ENCODE results near the genes DYNLT1, RSPH3 and SOD2.

DNA sequence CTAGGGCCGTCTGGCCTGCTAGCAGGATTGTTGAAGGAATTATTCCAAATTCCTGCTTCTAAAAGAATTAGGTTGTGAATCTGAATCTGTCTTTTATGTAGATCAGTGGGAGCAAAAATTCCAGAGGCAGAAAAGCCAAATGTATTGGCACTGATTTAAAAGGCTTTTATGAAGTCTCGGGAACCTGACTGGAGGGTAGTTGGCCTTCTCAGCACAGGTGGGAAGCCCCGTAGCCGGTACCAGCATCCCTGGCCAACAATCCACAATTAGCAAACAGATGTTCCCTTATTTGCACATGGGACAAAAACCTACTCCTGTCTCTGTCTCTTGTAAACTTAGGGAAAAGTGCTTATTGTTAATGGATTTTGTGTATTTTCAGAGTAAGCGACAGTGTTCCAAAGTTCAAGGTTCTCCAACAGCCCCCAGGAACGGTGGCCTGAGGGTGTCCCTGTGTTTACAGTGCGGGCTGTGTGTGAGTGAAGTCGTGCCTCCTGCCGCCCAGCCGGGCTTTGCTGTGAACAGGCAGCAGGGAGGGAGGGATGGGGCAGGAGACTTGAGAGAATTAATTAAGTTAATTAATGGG is 3.7 kb downstream of the SYNJ2 start:
- RAMPAGE, long total RNA, result no peak
- RRBS, result no CpG with 5 or more reads among the region's 10 CpGs

DNA sequence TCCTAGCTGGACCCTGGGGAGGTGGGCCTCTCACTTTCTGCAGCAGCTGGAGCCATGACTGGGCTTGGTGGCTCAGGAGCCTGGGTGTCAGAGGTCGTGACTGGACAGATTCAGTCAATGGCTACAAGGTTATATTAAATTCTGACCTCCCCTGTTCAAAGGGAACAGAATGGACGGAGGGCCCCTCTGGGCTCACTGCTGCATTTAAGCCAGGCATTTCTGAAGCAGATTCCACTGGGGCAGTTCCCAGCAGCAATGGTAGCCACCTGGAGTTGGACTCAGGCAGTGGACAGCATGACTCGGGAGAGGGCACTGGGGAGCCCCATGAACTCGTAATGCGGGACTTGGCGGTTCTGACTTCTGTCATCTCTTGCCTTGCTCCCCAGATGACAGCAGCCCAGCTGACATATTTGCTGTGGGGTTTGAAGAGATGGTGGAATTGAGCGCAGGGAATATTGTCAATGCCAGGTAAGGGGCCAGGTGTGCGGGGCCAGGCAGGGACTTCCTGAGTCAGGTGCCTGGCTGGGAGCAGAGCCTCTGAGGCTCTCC is 86.7 kb downstream of the SYNJ2 start:
- RAMPAGE, long total RNA, result no peak
- RRBS, result no CpG with 5 or more reads among the region's 8 CpGs

DNA sequence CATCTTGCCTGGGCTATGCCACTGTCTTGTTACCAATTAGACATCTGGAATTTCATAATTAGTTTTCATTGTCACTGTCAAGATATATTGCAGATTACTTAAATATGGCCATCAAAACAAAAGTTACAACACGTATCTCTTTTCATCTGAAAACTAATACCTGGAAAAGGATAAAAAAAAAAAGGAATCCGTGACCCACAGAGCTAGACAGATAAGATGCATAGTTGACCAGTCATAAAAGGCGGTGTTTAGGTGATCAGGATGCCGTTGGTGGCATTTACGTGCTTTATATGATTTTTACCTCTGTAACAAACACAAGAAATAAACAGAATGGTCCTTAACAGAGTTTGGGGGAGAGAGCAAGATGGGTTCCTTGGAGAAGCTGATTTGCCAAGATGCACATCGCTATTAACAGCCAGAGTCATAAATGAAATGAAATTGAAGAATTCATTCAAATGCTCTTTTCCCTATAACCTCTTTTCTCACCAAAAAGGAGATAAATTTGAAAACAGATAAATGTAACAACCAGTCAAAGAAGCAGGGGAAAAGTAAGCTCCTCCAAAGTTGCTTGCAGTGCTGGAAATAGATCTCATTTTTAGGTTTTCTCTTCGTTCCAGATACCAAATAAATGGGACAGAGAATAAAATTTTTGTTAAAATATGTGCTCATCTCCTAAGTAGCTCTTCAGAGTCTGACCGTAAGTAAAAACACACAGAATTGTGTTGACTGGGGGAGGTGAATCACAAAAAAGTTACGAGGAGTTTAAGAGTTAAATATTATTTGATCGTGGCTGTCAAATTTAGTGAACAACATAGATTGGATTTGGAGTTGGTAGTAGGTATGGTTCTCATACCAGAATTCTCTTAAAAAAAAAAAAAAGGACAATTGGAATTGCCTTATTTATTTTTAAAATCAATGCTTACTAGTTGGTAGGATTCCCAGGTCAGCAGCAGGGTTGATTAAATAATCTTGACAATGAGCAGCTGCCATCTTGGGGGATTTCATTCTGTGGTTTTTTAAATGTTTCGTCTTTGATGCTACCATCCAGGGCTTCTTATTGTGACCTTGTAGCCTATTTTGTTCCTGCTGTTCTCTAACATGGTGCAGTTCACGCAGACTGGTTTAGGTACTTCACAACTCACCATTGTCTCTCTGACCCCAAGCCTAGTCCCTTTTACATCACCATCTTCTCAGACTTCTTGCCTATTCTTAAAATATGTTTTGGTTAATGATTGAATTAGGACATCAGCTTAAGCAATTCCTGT is 70.0 kb downstream of the SERAC1 start:
- RAMPAGE, long total RNA, result no peak
- RRBS, result no CpG with 5 or more reads among the region's 12 CpGs

GRCh38 chr6:158568798-158569333 is 9.0 kb downstream of the TMEM181 start:
- RAMPAGE, long total RNA, result no peak
- RRBS, result no CpG with 5 or more reads among the region's 8 CpGs

DNA sequence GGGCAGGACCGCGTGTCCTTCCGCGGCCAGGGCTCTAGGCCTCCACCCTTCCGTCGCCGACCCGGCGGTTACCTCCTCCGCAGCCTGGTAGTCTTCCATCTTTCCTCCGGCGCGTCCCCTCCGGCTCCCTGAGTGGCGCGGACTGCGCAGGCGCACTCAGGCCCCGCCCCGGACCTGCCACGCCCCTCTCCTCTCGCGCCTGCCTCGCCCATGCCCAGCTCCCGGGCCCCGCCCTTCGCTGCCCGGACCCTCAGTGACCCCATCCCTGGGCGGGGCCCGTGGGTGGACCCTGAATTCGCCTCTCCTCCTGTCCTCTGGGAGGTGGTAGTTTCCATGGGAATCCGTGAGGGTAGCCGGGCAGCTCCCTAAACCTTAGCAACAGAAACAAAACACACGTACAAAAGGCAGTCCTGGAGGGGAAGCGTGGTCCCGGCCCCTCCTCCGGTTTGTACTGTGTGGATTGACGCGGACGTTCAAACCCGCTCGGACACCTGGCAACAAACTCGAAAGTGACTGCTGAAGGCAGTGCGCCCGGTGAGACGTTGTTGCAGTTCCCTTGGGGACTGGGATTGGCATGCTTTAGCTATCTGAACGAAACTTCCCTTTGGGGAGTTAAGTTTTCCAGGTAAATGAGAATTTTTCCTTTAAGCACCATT is at the start of gene DYNLT1:
Gene DYNLT1 (minus strand): TSS at position 134 of the 656 bp plus-strand sequence.
- RAMPAGE, long total RNA, result start-site peak on the minus strand centred at position 121 of the sequence, 28 bp wide, 1,041 and 249 reads in 2 replicates
- RRBS, result 1% methylated on average over 33 of the region's 47 CpGs

- RAMPAGE, long total RNA, result no peak
- RRBS, result no CpG with 5 or more reads among the region's 5 CpGs
Measured at GRCh38 chr6:158715858-158716306, 66.0 kb downstream of the SYTL3 start.

DNA sequence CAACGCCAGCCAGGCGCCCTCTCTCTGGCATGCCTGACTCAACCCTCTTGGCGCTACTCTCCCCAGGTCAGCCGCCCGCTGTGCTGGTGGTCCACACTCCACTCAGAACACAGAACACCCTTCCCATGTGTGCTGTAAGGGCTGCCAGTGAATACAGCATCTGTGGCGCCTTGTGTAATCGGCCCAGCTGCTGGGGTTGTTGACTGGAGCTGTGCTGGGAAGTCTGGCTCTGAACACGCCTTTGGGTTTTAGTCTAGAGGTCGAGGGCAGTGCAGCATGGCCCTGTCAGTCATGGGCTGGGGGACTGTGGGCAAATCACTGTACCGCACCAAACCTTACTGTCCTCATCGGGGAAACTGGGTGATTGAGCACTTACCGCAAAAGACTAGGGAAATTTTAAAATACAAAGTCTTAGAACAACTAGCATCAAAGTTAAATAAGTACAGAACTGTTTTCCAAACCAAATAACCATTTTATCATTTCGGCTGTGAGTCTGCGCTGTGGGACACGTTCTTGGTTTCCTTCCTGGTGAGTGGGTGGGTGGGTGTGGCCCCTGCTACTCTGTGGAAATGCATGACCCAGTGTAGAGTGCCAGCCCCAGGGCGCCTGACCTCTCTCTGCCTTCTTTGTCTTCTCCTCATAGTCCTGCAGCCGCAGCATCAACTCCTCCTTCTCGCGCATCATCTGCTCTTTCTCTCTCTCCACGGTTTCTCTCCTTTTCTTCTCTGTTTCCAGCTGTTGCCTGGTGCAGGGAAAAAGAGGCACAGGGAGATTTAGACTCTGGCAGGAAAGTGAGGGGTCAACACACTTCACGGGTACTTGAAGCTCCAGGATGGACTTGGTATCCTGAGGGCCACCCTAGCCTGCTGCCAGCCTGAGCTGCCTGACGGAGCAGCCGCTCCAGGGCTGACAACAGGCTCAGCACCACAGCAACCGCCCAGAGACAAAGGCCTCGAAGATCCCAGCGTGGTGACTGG is 48.7 kb downstream of the EZR start:
- RAMPAGE, long total RNA, result no peak
- RRBS, result no CpG with 5 or more reads among the region's 26 CpGs

DNA sequence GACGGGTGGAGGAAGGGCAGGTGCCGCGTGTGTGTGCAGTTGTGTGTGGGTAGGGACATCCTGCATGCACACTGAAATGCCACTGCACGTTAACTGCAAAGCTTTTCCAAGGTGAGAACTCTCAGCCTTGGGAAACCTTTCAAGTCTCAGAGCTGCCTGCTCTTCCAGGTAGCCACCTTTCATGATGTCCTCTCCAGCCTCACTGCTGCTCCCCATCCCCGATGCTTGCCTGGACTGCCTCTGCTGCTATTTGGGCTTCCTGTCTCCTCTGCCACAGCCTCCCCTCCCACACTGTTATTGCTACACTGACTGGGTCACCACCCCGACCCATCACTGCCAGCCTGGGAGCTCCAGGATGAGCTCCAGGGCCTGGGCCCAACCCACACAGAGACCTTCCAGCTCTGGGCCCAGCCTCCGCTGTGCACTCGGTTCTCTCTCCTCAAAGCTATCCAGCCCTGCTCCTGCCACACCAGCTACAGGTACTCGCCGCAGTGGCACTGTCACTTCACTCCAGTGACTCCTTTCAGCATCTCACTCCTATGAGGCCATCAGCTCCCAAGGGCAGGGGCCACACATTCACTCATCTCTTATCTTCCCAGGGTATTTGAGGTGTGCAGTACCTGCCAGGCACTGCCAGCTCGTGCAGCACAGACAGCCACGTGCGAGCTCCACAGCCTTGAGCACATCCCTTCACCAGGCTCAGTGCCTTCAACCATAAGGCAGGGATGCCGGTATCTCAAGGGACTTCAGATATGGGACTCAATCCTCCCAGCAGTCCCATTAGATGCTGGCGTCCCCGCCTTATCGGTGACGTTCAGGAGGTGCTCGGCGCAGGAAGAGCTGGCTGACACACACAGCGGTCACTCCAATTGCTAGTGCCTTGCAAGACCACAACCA is 47.3 kb downstream of the EZR start:
- RAMPAGE, long total RNA, result no peak
- RRBS, result no CpG with 5 or more reads among the region's 21 CpGs

DNA sequence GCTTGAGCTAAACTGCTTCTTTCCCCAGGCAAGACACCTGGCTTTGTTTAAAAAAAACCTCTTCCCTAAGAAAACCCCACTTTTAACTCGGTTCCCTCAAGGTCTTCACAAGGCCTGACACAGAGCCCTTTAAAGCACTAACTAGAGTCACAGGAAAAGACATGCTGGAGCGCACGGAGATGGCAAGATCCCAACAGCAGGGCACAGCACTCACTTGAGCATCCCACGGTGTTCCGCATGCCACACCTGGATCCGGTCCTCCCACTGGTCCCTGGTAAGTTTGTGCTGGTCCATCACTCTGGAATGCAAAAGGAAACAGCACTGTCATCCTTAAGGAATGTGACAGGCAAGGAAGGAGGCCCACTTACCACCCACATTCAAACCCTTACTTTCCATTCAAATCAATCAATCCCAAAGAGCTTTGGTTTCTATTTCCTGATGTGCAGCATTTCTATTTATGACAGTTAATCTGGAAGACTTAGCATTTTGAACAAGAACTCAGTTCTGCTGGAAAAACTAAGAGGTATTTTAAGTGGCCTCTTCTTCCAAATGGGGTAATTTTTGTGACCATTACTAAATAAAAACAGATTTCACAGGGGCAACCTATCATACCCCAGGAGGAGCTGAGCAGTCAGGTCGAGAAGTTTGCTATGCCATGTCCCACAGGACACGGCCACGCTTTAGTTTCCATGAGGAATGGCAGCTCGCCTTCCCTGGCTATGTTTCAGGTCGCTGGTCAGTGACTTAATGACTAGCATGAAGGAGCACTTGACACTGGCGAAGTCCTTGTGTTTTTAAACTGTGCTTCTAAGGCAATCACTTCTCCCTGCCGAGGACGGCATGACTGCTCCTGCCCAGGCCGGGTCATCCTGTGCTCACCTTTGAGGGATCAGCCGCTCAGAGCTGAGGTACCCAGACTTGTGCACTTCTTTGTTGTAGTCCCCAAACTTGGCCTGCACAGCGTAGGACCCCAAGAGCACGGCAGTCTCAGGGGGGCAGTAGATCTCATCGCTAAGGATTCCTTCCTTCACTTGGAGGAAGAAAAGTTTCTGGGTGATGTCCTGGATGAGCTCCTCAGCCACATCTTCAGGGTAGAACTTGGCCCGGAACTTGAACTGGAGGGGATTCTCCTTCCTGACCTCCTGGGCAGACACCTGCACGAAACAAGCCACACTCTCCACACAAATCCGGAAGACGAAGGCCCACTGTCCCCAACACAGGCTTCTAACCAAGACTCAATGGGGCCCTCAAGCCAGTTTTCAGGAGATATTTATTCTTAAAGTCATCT is 34.3 kb downstream of the EZR start:
- RAMPAGE, long total RNA, result no peak
- RRBS, result 80% methylated on average over 3 of the region's 23 CpGs

DNA sequence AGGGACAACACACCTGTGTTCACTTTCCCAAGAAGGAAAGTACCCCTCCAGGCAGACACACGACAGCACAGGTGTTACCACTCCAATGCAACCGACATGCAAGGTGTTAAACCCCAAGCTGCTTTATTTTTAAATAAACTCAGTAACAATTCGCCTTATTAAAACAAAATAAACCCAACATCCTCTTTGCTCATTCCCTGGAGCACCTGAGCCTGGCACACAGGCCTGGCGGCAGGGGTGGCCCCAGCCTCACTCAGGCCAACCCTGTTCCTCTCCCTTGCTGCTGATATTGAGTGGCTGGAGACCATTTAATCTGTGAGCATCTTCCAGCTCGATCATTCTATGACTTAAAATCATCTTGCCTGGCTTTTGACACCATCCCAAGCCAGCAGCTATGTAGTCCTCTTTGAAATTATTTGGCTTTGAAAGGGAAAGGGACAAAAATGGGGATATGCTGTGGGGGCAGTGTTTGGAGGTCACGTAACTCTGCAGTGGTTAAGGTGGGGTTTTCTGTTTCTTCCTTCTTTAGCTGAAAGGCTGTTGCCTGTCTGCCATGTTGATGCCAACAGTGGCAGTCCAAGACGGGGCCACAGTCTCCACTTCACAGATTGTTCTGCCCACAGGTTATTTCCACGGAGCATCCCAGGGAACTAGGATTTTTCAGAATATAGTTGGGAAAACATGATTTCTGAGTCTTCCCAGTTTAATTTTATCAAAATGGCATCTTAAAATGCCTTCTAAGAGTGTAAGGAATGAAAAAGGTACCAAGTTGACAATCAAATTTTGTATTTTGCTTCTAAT is 22.8 kb downstream of the EZR start:
- RAMPAGE, long total RNA, result no peak
- RRBS, result no CpG with 5 or more reads among the region's 8 CpGs

- RAMPAGE, long total RNA, result no peak
- RRBS, result no CpG with 5 or more reads among the region's 14 CpGs
Measured at GRCh38 chr6:158807479-158808776, 11.2 kb downstream of the EZR start.

- RAMPAGE, long total RNA, result no peak
- RRBS, result 2% methylated on average over 35 of the region's 79 CpGs
Measured at GRCh38 chr6:158869563-158870799, 50.8 kb upstream of the EZR start.

DNA sequence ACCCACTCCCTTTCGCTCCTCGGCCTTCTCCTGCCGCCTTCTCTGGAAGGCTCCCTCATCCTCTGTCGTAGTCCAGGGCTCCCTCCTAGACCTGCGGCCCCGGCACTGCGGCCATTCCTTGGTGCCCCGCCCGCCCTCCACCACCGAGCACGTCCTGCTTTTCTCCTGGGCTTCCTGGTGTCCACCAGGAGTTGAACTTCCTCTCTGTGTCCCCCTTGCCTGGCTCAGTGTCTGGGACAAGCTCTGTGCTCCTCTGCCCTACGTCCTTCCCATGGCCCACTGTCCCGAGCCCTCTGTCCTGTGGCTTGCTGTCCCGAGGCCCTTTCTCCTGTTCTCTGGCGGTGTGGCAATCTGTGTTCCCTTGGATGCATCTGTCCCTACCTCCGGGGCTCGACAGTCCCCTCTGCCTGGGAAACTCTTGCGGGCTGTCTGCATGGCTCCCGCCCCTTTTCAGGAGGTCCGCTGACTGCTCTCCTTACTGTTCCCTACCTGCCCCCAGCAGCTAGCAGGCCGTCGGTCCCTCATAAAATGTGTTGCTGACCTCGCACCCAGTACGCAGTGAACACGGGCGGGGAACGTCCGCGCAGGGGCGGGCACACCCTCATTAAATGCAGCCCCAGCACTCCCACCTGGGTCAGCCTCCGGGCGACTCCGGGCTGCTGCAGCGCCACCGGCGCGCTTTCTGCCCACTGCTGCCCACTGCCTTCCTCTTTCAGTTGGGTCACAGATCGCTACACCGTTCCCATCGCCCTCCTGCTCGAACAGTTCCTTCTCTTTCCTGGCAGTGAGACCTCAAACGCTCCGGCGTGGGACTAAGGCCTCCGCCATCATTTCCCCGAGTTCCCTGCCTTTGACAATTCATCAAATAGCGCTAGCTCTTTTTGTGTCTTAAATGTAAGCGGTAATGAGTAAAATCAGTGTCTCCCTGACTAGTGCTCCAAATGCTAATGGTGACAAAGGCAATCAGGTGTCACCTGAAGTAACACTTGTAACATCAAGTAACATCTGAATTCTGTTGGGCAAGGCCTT is 60.6 kb downstream of the RSPH3 start:
- RAMPAGE, long total RNA, result no peak
- RRBS, result 72% methylated on average over 7 of the region's 48 CpGs

DNA sequence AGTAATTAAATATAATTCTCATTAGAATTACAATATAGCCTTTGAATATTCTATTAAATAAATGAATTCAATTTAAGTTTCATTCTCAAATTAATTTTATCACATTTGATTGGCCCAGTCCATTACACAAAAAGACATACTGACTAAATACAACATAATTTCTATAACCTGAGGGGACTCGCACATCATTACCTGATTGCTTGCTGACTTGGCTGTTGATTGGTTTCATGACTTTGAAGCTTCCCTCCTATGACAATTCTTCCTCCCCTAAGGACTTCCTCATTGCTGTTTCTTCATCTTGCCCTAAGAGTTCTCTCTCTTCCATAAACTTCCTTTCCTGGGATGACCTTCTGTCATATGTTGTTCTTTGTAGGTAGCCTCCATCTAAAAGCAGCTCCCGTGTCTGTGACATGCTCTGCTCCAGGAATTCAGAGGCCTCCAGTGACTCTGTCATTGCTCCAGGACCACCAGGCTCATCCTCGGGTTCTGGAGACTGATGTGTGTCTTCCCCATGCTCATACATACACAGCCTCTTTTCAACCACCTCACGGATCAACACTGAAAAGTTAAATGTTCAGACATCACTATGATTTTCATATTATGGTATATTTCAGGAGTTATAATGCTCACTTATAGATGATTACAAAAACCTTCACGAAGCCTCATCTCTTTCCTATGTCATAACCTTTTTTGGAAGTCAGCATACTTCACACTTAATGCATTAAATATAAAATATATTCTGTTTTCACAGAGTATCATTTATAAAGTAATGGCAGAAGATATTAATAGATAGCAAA is 22.5 kb downstream of the RSPH3 start:
- RAMPAGE, long total RNA, result no peak
- RRBS, result no CpG with 5 or more reads among the region's 5 CpGs

DNA sequence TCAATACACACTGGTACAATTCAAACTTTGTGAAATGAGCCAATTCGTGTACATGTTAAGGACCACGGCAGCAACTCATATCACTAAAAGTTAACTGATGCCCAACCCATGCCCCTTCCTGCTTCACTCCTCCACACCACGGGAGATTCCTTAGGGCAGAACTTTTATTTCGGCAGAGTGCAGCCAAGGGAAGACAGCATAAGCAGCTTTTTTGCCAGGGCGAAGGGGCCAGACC is 942 bp downstream of the RSPH3 start:
- RAMPAGE, long total RNA, result no peak
- RRBS, result no CpG with 5 or more reads among the region's 5 CpGs

DNA sequence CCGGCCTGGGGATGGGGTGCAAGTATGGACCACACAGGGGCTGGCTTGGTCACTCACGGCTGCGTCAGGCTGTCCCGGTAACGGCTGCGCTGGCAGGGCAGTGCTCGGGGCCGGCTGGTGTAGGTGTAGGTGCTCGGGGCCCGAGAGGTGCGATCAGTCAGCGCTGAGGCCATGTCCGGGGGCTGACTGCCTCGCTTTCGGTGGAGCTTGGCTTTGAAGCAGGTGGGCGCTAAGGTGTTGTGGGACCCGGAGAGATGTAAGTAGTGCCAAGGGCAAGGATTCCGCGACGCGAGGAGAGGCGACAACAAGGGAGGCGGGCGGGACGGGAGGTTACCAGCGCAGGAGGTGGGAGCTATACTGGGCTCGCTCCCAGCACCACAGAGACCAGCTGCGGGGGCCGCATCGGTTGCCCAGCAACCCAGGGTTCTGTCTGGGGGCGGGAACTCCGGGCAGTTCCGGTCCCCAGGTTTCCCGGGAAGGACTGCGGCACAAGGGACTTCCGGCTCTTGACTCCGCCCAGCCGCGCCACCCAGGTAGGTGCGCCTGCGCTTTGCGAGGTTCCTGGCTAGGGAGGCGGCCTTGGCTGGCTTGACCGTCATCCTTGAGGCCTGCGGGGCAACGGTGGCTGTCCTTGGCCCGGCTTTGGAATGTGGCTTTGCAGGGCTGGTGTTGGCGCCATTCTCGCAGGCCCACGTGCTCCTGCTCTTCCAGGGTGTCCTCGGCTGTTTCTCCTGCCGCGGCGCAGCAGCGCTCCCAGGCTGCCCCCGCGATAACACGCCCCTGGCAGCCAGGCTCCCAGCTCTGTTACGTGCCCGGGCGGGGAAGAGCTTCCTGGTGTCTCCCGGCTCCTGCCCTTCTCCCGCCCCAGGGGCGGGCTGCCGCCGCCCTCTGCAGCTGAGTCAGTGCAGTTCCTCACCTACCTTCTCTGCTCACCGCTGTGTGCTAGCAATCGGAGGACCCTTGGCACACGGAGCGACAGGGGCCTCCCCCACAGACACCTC is at the start of gene RSPH3:
Gene RSPH3 (minus strand): TSS at position 825 of the 1,001 bp plus-strand sequence.
- RAMPAGE, long total RNA, result start-site peak on the minus strand centred at position 799 of the sequence, 39 bp wide, 29 and 14 reads in 2 replicates
- RRBS, result 1% methylated on average over 14 of the region's 70 CpGs

DNA sequence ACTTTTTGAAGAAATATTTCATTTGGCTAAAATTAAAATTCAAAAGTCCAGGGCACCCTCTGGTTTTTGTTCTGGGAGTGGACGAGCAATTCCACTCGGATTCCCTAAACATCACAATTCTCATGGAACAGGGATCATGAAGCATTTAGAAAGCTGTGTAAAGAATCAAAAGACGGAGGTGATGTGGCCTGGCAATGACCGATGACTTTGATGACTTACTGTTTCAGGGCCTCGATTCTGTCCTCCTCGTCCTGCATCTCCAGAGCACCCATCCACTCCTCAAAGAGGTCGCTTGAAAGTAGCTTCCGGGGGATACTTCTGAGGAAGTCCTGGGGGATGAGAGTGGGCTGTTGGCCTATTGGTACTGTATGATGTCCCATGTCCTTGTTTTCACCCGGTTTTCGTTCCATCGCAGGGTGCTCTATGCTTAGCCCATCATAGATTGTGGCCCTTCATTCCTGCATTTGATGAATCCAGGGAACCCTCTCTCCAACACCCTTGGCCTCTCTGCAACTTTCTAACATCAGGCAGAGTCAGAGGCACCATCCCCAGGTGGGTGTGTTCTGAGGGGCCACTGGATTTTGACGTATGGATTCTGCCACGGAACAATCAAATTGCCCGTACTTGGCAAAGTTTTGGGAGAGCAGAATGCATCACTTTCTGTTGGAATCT is 4.2 kb downstream of the TAGAP start:
- RAMPAGE, long total RNA, result no peak
- RRBS, result 97% methylated on average over 2 of the region's 14 CpGs

GRCh38 chr6:159043077-159043254 is 1.8 kb downstream of the TAGAP start:
- RAMPAGE, long total RNA, result no peak
- RRBS, result no CpG with 5 or more reads among the region's 1 CpG

DNA sequence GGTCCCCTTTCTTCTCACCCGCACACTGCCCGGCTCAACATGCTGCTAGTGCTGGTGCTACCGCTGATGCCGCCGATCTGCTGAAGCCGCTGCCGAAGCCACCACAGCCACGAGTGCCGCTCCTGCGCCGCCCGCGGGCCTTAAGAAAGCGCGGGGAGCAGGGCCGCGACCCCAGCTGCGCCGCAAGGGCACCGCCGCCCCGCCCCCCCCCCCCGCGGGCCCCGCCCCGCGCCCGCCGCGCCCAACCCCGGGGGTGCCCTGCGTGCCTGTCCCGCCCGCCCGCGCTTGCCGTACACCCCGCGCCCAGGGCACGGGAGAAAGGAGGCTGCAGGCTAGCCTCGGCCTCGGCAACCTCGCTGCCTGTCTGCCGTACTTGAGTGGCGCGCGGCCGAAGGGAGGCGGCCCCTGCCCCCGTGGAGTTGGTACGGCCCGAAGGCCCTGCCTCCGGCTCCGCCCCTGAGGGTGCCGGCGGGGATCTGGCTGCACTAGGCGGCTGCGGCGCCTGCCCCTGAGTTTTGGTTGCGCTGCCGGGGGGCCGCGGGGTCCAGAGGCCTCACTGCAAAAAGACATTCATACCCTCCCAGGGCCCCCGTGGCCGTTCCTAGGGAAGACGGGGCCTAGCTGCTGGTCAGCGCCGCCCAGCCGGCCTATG is at the start of gene SOD2:
Gene SOD2 (minus strand): TSS at position 115 of the 652 bp plus-strand sequence.
- RAMPAGE, long total RNA, result no peak
- RRBS, result 1% methylated on average over 9 of the region's 69 CpGs

GRCh38 chr6:159701391-159702109 is 8.5 kb upstream of the SOD2 start:
- RAMPAGE, long total RNA, result no peak
- RRBS, result no CpG with 5 or more reads among the region's 7 CpGs

All from epithelial cell of proximal tubule (primary cell).